Mononuclear cell (primary cell): ENCODE measurements around a stretch of chr15.

GRCh38 chr15:98888733-98889201 is 118.8 kb downstream of the PGPEP1L start:
- RRBS = no CpG with 5 or more reads among the region's 4 CpGs

- RRBS = no CpG with 5 or more reads among the region's 12 CpGs
These were observed 117.5 kb downstream of the PGPEP1L start for GRCh38 chr15:98889906-98890624.

DNA sequence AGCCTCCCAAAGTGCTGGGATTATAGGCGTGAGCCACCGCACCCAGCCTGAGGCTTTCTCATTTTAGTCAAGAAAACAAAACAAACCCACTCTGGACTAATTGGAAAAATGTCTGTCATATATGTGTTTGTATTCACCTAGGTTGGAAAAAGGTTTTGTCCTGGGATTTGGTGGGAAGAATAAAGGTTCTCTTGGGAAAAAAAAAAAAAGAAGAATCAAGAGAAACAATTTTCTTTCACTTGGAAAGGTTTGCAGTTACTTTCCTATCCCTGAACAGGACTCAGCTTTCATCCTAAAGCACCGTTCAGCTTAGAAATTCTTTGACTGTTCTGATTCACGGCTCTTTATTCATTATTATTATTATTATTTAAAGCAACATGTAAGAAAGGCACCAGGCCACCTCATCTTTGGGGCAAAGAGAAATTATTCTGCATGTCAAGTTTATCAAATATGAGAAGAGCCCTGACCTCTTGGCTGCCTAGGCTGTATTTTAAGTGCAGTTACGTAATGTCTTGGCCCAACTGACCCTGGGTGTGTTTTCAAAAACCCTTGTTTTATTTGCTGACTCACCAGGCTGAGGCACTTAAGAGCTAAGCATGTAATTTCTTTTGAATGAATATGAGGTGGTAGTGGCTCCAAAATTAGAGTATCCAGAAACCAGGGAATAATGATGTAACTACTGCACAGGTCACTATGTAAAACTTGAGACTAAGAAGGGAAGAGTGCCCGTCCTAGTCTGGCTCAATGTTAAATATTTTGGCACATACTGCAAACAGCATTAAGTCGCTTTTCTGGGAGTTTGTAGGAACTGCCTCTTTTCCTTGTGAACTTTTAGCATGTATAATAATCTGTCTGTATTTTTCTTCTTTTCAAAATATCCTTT is 24.4 kb downstream of the PGPEP1L start:
- RRBS = no CpG with 5 or more reads among the region's 7 CpGs

- RRBS = 61% methylated on average over 4 of the region's 30 CpGs
These were observed 2.2 kb downstream of the PGPEP1L start for GRCh38 chr15:99005289-99005923.

- RRBS = no CpG with 5 or more reads among the region's 3 CpGs
These were observed 16.3 kb downstream of the SYNM start for GRCh38 chr15:99121255-99121454.

GRCh38 chr15:99180189-99180592 is 69.2 kb downstream of the TTC23 start:
- RRBS = no CpG with 5 or more reads among the region's 1 CpG

DNA sequence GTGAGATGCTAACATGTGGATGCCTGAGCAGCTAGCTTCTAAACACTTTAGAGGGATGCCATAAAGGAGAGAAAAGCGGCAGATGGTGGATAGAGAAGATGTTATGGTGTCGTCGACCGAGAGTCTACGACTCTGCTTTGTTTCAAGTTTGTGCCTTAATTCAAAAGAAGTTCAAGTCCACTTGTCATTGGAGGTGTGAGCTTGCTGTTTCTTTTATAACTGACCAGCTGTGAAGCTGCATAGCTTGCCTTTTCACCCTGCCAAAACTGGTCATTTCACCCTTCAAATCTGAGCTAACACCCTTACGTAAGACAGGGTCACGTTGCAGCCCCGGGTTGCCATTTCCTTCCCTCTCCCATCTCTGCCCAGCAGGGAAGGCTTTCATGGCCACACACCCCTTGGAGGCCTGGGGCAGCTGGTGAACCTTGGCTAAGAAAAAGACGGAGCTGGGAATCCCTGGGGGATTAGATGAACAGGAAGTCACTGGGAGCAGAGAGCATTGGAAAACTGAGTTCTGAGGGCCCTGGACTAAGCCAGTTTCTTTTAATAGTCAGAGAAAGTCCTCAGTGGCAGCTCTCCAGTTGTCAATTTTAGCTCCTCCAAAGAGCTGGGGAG is 67.9 kb downstream of the TTC23 start:
- RRBS = no CpG with 5 or more reads among the region's 9 CpGs

- RRBS = 96% methylated on average over 5 of the region's 13 CpGs
These were observed 128.0 kb upstream of the MEF2A start for GRCh38 chr15:99437798-99438235.

GRCh38 chr15:99446908-99447351 is 118.9 kb upstream of the MEF2A start:
- RRBS = no CpG with 5 or more reads among the region's 21 CpGs

- RRBS = no CpG with 5 or more reads among the region's 12 CpGs
These were observed 99.0 kb upstream of the MEF2A start for GRCh38 chr15:99466815-99467111.

GRCh38 chr15:99485414-99486044 is 80.3 kb upstream of the MEF2A start:
- RRBS = no CpG with 5 or more reads among the region's 10 CpGs

GRCh38 chr15:99500371-99500668 is 65.5 kb upstream of the MEF2A start:
- RRBS = no CpG with 5 or more reads among the region's 3 CpGs

DNA sequence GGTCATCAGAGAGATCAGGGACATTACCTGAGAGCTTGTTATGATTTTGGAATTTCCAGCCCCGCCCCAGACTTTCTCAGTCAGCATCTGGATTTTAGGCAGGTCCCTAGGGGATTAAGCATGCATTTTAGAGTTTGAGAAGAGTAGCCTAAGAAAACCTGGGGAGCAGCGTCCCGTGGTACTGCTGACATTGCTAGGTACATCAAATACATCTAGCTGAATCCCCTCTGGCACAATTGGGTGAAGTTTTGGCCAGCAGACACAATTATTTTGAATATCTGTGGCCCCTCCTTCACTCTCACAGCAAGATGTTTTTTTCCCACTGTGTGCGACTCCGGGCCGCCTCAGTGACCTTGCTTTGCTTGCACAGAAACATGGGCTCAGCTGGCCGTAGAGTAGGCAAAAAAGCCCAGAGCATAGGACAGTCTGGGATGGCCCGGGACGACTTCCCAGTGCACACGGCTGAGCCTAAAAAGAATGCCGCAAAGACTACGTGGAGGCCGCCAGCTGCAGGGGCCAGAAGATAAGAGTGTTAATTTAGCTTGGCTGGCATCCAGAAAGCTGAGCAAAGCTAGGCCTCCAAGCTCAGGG is 58.6 kb upstream of the MEF2A start:
- RRBS = 63% methylated on average over 3 of the region's 13 CpGs

DNA sequence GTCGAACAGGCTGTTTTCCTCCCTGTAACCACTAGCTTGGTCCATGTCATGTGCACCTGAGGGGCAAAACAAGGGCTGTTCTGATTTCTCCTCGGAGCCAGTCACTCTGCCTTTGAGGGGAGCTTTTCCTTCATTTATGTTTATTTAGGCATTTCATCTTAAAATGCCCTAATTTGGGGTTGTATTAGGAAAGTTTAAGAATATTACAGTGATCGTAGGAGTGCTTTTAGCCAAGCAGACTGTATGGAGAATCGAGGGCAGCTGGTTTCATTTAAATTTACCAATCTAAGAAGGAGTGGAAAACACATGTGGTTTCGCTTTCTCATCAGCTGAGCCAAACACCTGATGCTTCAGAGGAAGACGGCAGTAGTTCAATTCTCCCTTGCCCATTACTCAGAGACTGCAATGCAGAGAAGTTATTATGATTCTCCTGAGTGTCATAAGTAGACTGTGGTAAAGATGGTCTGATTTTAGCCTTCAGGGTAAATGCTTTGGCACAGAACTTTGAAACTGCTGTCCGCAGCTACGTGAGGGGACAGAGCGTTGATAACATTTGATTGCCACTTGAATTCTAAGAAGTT is 25.8 kb downstream of the LYSMD4 start:
- RRBS = no CpG with 5 or more reads among the region's 9 CpGs

DNA sequence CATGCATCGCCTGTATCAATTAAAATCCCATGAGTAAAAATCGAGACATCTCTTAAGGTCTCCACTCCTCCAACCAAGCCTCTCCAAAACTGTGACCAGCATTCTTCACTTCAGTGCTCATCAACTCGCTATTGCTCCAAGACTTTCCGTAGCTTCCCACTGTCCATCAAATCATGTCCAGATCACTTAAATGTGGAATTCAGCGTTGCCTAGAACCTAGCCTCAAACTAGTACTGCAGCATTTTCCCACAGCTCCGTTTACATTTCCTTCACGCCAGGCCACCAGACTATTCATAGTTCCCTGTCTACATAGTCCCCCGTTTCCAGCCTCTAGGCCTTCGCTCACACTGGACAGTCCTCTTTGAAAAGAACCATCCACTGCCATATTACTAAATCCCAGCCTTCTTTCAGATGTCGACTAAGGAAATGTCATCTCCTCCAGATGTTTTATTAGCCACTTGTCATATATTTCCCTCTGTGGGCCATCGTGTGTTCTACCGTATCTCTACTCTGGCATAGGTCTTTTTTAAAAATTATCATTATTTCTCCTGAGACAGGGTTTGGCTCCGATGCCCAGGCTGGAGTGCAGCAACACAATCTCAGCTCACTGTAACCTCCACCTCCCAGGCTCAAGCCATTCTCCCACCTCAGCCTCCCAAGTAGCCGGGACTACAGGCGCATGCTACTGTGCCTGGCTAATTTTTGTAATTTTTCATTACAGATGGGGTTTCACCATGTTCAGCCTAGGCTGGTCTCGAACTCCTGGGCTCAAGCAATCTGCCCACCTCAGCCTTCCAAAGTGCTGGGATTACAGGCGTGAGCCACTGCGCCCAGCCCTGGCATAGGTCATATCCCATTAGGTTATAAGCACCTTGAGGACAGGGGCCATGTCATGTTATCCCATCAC is 9.3 kb downstream of the LYSMD4 start:
- RRBS = no CpG with 5 or more reads among the region's 18 CpGs

DNA sequence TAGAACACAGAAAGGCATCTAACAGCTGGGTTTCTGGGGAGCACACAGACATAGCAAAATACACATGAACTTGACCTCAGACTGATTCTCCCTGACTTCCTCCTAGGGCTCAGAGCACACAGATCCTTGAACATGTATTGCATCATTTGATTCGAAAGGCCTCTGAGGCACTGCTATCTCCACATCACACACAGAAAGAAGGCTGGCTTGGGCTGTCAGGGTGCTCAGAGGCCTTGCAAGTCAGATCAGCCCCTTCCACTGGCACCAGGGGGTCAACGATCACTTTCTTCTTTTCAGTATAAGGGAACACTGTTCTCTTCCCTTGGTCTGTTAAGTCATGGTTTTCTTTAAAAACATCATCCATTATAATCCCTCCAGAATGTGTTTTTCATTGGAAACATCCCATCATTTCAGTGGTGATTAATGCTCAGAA is 253.1 kb upstream of the LYSMD4 start:
- RRBS = no CpG with 5 or more reads among the region's 2 CpGs

DNA sequence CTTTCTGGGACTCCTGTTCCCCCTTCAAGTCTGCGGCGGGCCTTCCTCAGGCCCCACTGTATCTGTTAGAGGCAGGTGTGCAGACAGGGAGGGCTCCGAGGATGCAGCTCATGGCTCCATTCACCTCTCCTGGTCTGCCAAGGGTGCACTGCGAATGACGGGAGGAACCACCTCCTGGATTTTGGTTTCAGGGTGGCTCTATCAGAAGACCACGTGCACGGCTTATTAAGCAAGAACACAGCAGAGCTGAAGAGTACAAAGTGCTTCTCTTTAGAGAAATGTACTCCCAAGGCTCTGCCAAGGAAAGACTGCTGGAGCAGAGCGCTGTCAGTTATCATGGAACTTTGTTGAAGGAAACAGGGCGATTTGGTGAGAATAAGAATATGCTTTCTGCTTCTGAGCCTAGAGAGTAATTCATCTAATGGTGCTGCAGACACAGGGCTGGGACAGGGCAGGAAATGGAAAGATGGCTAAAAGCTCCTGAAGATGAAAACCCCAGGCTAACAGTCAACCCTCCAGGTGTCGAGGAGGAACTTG is 173.6 kb downstream of the ADAMTS17 start:
- RRBS = no CpG with 5 or more reads among the region's 10 CpGs

DNA sequence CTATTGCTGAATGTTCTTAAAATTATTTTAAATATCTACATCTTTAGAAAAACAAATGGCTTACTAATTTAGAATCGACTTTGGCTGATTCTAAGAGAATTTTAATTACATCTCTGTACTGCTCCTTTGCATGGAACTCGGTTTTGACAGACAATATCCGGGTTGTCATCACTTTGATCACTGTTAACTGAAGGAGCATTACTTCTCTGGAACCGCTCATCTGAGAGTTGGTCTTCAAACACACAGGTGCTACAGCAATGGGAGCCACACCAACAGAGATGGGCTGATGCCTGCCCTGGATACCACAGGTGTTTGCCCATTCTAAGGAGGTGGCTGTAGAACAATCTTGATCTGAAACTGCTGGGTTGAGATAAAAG is 21.6 kb downstream of the LINS1 start:
- RRBS = no CpG with 5 or more reads among the region's 4 CpGs

DNA sequence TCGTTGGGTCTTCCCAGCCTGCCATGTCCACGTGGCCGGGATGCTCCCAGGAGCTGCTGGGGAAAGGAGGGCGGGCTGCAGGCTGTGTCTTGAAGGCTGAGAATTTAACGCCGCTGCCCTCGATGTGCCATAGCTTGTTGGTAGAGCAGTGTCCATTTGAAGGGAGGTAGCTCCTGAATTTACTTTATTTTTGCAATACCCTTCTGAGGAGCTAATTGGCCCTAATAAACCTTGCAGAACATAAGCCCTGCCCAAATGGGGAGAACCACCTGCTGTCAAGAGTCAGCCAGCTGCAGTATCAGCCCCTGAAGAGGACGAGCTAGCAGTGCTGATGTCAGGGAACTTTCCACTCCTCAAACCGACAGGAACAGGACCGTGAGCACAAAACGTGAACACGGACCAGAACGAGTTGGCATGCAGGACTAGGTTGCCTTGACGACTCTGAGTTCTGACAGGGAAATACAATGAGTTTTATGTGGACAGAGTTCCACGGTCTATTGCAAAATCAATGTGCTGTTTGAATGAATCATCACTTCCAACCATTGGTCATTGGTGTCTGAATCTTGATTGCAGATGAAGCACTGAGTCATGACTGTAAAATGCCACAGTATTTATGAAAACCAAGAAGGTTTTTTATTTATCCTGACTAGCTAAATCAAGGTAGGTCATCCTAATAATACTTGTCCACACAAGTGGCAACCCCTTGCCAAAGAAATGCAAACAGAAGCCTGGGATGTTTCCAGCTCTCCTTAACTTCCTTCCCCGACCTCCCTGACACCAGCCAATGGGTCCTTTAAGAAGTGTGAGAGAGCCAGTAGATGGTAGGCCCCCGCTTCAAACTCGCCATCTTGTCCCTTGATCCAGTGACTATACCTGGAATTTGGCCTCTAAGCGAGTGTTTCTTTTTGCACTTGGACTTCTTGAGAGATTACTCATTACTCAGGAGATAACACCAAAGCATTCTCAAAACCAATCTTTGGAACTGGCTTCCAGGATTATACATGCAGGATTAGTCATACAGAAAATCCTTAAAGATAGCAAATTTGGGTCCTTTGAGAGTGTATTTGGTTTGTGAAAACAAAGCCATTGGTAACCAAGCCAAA is 119.5 kb downstream of the ASB7 start:
- RRBS = no CpG with 5 or more reads among the region's 19 CpGs

GRCh38 chr15:100880226-100881055 is 810 bp downstream of the ALDH1A3 start:
- RRBS = 7% methylated on average over 37 of the region's 73 CpGs